Measurements from ENCODE around the genes ADAM8 and SYCE1.

- RRBS: 2% methylated on average over 31 of the region's 69 CpGs
Observed at GRCh38 chr10:133276262-133277387, at the start of gene ADAM8. TSS of gene ADAM8 (minus strand) at chr10:133276868.

DNA sequence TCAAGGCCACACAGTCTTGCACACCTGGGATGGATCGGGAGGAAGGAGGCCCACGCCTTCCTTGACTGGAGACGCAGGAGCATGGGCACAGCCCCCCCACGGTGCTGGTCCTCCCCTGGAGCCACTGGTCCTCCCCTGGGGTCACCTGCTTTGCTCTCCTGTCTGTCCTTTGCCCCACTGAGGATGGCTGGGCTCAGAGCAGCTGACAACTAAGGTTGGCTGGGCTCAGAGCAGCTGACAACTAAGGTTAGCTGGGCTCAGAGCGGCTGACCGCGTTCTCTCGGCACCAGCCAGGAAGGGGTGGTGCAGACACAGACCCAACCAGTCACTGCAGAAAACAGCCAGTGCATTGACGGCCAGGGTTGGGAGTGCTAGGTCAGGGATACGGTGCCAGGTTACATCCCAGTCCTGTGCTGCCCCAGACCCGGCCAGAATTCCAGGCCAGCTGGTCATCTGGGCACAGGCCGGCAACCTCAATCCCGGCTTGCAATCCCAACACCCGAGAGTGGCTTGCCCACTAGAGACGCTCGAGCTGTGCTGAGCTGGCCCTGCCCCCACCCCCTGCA lies 3.6 kb downstream of the PRAP1 start:
- RRBS: 29% methylated on average over 1 of the region's 16 CpGs

DNA sequence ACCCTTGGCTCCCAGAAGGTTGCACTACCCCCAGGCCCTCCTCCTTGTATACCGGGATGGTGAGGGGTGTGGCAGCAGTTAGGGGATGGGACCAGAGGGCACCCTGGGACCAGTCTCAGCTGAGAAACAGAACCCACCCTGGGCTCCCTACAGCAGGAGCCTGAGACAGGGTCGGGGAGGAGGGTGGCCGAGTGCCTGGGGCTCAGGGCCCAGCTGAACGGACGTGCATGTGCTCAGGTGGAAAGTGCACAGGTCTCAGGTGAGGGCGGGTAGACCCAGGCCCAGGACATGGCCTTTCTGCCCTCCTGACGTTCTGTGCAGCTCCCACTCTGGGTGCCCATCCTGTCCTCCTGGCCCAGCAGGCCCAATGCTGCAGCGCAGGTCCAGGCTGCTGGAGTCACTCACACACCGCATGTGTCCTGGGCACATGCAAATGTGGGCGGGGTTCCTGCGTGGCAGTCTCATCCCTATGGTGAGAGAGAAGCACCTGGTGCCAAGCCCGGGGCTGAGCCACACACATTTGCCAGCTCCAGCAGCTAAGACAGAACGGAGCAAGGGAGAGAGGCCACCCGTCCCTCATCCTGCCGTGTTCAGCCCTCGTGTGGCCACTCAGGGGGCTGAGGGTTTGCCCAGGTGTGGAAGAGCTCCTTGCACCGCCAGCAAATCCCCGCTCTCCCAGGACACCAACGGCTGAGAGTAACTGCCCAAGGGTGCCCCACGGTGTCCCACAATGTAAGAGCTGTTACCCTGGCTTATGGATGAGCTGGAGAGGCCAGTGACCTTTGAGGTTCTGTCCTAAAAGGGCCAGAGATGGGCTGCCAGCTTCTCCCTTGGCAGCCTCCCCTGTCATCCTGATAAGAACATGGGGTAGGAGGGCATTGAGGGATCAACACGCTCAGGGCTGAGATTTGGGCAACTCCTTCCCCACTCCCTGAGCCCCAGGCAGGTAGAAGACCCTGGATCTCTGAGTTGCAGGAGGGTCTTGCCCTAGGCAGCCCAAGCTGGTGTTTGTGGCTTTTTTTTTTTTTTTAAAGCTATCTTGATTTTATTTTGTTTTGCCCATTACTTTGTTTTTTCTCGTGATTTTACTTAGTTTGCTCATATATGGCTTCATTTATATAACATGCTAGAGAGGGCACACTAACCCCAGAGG lies 4.5 kb downstream of the FUOM start:
- RRBS: no CpG with 5 or more reads among the region's 22 CpGs

- RRBS: 85% methylated on average over 2 of the region's 19 CpGs
Observed at GRCh38 chr10:133419790-133420253, 4.6 kb downstream of the SPRN start.

DNA sequence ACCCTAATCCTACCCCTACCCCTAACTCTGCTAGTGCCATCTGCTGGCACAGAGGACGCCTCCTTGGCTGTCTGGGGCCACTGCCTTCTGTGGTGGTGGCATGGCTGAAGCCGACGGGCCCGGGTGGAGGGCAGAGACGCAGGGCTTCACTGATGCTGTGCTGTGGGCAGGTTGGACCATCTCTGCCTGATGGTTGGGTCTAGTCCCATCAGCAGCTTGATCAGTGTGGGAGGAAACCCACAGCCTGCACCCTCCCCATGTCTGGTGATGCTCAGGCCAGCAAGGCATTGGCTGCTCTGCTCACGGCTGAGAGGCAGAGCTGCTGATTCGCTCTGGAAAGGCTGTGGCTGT lies 247 bp upstream of the SCART1 start:
- RRBS: no CpG with 5 or more reads among the region's 7 CpGs

DNA sequence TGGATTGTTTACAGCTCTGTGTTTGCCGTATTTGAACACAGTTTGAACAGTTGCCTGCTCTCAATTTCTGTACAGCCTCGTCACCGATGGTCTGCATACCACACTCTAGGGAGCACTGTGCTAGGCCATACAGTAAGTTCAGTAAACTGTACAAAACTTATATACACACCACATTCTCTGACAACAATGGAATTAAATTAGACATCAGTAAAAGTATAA lies 11.1 kb upstream of the CYP2E1 start:
- RRBS: no CpG with 5 or more reads among the region's 3 CpGs

GRCh38 chr10:133536878-133537487 lies 9.8 kb downstream of the CYP2E1 start:
- RRBS: no CpG with 5 or more reads among the region's 6 CpGs

DNA sequence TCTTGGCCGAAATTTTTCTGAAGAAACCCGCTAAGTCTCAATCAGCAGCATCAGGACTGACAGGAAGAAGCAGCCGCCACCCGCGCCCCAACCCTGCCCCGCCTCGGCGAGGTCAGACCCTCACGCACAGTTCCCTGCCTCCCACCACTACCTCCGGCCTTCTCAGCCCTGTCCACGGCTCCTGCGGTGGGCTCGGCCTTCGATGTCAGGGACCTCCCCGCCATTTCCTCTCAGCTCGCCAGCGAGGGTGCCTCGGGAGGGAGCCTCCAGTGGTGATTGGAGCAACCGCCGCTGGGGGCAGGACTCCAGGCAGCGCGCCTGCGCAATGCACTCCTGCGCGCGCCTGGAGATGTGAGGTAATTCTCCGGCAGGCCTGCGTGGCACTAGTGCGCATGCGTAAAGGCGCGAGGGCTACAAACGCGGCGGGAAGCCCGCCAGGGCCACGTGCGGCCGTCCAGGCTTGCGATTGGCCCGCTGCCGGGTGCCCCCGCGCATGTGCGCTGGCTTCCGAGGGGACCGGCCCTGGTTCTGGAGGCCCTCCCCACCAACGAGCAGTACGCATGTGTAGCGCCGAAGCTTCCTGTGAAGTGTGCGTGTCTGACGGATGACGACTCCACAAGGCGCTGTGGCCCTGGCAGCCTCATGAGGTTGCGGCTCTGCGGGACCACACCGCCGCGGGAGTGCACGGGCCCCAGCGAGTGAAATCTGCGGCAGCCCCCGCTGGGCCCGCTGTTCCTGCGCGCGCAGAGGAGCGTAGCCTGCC lies at the start of gene SYCE1:
TSS of gene SYCE1 (minus strand) at position 278 of the 763 bp plus-strand sequence.
- RRBS: 64% methylated on average over 6 of the region's 69 CpGs